Endometrial microvascular endothelial cells (primary cell): ENCODE measurements around a stretch of chr7.

DNA sequence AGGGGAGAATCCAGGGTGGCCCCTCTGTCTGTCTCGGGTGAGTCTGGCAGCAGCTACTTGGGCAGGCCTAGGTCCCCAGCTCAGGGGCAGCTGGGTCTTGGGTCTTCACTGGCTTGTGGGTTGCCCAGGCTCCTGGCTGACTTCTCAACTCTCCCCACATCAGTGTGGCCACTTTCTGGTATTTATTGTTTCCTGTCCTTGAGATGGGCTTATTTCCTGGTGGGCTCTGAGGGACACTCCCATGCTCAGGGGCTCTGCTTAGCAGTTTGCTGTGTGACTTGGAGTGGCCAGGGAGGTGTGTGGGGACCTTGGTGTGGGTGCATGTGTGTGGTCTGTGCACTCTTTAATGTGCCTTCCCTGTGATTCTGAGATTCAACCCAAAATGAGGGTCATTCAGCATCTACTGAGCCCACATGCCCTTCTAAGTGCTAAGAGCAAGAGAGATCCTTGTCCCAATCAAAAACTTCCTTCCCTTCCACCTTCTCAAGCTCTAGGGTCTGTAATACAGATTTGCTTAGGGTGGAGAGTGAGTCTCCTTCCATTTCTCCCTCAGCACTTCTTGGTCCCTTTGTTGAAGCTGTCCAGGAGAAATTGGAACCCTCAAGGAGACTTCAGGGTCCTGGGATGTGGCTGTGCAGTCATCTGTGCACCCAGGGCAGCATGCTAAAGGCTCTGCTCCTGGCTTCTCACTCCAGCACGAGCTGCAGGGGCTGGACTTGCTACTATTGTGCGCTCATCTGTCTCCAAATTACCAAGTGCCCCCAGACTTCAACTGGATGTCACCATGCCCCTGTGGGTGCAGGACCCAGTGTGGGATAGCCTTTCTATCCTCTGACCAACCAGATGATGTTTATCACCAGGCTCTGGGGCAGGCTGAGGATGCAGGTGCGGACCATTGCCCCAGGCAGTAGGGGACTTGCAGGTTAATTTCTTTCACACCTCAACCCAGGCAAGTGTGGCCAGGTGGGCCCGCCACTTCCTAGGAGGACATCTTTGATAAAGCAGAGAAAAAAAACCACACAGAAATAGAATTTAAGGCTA, 20.3 kb downstream of the UPP1 start:
- RAMPAGE, long total RNA = no peak

GRCh38 chr7:49772455-49773220, 800 bp upstream of the VWC2 start:
- RAMPAGE, long total RNA = no peak

- RAMPAGE, long total RNA = no peak
Measured at GRCh38 chr7:50206263-50207186, 98.0 kb upstream of the IKZF1 start.

- RAMPAGE, long total RNA = no peak
Measured at GRCh38 chr7:50310980-50311417, 6.5 kb downstream of the IKZF1 start.

DNA sequence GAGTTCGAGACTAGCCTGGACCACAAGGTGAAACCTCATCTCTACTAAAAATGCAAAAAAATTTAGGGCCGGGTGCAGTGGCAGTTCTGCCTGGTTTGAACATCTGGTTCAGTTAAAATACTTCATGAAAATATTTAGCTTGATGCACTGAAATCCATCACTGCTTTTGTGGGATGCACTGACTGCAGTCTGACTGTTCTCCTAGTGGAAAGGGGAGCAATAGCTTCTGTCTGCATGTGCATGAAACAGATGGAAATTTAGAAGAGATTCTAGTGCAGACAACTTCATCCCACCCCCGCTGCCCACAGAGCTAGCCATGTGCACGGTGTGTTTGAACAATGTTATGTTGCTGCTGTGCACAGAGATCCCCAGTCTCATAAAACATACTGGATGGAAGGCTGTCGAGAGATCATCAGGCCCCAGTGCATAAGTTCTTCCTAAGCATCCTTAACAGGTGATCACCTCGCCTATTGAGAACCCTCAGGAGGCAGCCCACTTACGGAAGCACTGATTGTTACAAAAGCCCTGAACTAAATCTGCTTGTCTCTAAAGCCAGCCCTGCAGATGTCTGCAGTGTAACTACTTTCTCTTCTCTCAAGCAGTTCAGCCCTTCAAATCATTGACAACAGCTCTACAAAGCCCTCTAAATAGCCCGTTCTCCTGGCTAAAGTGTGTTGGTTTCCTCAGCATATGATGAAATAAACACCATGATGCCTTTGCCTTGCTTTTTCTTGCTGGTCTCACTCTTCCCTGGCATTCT, 41.5 kb downstream of the IKZF1 start:
- RAMPAGE, long total RNA = no peak

GRCh38 chr7:50629038-50630033, 64.1 kb upstream of the DDC start:
- RAMPAGE, long total RNA = no peak

DNA sequence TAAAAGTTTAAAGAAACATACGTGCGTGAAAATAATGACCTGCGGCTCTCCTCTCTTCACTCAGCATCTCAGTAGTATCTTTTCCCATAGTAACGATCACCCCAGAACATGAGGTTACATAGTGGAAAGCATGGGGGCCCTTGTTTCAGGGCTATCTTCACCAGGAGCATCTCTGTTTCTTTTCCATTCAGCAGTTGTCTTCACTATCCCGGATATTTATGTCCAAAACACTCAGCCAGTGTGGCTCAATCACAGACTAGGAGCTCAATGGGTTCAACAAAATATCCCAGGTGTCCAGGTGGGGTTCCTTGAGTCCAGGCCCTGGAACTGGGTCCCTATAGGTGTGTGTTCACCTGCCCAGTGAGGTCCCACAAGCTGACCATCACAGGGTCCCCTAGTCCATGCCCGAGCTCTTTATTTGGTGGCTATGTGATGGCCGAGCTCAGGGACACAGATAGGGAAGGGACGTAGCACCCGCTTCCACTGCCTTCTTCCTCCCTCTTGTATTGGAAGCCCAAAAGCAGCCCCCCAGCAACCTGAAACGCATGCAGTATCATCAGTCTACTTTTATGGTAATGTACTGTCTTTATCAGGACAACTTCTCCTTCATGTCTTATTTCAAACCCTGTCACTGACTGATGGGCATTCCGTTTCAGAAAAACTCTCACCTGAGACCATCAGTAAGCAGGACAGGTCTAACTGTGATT, 78.9 kb upstream of the DDC start:
- RAMPAGE, long total RNA = no peak

DNA sequence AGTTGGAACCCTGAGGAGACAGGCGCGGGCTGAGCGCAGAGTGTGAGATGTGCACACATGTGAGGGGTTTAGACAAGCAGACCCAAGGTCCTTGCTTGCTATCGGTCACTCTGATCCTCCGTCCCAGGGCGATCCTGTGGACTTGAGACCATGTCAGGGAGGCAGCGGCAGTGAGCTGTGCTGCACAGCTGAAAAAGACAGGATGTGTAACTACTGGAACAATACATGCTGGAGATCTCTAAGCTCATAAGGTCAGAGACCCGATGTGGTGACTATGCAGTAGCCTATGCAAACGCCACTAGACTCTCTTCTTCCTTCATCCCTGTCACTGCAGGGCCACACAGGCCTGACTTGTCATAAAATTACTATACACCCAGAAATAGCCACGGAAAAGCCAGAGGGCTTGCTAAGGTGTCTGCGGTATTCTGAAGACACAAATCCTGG, 91.0 kb upstream of the DDC start:
- RAMPAGE, long total RNA = no peak

DNA sequence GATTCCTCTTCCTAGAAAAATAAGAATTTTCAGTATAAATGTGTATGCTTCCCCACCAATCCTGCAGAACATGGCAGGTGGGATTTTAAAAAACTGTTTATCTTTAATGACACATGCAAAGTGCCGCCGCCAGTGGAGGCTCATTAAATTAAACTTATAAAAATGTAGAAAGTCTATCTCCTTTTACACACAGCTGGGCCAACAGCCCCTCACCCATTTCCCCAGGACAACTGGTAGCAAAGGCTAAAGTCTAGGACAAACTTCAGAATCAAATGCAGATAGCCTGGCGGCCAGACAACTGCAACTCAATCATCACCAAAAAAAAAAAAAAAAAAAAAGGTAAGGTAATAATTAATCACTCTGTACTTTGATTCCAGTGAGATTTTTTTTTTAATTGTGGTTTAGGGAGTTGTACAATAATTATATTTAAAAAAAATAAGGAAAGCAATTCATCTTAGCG, 98.7 kb downstream of the GRB10 start:
- RAMPAGE, long total RNA = no peak

- RAMPAGE, long total RNA = no peak
Measured at GRCh38 chr7:50739604-50740845, 42.7 kb downstream of the GRB10 start.

DNA sequence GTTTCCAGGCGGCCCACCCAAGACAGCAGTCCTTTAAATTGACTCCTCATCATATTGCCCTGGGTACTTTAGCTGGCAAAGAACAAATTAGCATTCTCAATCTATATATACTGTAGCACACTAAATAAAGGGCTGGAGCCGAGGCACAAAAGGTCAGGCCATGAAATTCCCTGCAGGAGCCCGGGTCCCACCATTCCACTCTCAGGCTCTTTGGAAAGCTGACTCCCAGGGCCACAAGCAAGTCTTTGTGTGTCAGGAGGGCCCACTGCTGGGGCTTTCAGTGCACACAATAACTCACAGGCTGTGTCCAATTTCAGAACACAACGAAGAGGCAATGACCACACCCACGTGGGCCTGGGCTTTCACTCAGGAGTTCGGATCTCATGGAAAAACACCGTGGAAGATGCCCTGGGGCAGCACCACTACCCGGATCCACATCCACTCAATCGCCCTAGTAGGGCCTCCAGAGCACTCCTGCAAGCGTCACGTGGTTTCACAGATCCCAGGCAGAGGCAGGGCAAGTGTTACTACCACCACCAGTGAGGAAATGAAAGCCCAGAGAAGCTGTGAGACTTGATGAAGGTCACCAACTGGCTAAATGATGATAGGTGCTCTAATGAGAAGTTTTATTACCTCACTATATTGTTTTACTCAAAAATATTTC, 60.3 kb downstream of the COBL start:
- RAMPAGE, long total RNA = no peak

GRCh38 chr7:51288746-51289657, 27.6 kb downstream of the COBL start:
- RAMPAGE, long total RNA = no peak

- RAMPAGE, long total RNA = no peak
Measured at GRCh38 chr7:51973111-51973637, 656.6 kb upstream of the COBL start.

- RAMPAGE, long total RNA = no peak
Measured at GRCh38 chr7:52018097-52018694, 701.6 kb upstream of the COBL start.

- RAMPAGE, long total RNA = no peak
Measured at GRCh38 chr7:52088061-52088684, 771.6 kb upstream of the COBL start.

DNA sequence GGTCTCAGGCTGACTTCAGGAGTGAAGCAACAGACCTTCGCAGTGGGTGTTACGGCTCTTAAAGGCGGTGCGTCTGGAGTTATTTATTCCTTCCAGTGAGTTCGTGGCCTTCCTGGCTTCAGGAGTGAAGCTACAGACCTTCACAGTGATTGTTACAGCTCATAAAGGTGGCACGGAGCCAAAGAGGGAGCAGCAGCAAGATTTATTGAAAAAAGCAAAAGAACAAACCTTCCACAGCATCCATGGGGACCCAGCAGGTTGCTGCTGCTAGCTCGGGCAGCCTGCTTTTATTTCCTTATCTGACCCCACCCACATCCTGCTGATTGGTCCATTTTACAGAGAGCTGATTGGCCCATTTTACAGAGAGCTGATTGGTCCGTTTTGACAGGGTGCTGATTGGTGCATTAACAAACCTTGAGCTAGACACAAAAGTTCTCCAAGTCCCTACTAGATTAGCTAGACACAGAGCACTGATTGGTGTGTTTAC, 605.0 kb upstream of the POM121L12 start:
- RAMPAGE, long total RNA = no peak

- RAMPAGE, long total RNA = no peak
Measured at GRCh38 chr7:53811412-53811783, 730.8 kb upstream of the VSTM2A start.

DNA sequence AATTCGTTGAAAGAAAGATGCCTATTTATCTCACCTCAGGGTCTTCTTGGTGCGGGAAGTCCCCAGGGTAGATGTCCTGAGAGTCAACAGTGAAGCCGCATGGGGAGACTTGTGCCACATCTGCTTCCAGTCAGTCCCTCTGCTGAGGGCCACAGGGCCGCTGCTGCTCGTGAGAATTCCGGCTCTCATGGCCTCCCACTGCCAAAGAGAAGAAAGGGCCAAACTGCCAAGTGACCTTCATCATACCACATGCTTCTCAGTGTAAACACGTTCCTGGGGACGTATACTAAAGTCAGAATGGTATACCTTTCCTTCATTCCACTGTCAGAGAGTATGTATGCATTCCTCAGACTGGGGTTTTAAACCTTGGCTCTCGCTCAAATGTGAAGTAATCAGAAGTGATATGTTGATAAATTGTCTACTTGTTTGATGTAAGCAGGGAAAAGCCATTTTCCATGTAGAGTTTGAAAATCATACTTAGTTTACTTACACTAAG, 52.8 kb upstream of the SEC61G start:
- RAMPAGE, long total RNA = no peak

GRCh38 chr7:54916133-54916532, 102.7 kb upstream of the EGFR start:
- RAMPAGE, long total RNA = no peak

- RAMPAGE, long total RNA = no peak
Measured at GRCh38 chr7:54932939-54933562, 85.8 kb upstream of the EGFR start.